ENCODE data around the genes TMEM167B and SORT1.

DNA sequence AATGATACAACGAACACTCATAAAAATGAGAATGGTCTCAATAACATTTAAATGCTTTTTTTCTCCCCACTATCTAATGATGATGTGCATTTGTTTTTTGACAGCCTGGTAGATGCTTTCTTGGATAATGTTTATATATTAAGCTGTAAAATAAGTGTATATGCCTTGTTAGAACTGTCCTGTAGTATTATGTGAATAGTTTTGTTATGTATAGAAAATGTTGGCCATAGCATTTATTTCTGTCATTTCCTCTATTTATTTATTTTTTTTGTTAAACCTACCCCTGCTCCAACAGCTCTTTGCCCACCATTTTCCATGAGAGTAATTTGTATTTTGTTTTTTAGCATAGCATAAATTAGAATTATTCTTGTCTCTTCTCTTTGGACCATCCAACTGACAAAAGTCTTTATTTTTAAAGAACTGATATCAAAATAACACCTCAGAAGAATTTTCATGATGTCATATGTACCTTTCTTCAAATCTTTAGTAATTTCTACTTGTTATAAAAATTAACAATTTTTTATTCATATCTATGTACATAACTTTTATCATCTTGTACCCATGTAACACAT is 663.1 kb downstream of the AMY1C start:
- RRBS = no CpG with 5 or more reads among the region's 1 CpG

- RRBS = no CpG with 5 or more reads among the region's 3 CpGs
Measured at GRCh38 chr1:105776133-105776600, 1280.3 kb upstream of the PRMT6 start.

DNA sequence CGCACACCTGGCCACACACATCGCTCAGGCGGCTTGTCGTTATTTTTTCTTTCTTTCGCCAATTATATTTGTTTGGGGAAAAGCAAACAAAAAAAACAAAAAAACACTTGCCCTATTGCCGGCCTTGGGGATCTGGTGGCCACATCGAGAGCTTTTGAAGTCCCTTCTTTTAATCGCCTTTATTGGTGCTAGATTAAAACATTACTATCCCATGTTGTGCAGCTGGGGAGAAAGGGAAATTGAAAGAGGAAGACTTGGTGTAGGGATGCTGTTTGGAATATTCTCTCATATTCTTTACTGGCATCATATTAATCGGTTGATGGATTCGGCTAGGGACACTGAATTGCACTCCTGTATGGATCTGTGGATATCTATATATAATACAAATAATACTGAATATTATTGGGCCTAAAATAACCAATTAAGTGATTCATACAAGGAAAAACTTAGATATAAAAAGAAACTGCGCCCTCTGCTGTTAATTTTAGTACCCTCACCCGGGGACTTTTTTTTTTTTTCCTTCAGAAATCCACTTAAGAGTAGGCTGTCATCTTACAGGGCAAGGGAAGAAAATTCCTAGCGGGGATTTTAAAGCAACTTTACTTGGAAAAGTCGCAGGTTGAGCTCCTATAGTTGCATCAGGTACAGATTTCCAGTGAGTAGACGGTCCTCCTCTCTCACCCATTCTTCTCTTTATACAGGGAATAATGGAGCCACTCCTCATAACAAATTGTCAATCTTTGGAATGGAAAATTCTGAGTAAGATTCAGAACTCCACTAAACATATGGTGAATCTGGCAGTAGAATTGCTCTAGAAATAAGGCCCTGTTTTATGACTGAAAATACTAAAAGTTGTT is 1.2 kb downstream of the NTNG1 start:
- RRBS = no CpG with 5 or more reads among the region's 15 CpGs

- RRBS = no CpG with 5 or more reads among the region's 1 CpG
Measured at GRCh38 chr1:107829473-107829879, 135.5 kb downstream of the VAV3 start.

DNA sequence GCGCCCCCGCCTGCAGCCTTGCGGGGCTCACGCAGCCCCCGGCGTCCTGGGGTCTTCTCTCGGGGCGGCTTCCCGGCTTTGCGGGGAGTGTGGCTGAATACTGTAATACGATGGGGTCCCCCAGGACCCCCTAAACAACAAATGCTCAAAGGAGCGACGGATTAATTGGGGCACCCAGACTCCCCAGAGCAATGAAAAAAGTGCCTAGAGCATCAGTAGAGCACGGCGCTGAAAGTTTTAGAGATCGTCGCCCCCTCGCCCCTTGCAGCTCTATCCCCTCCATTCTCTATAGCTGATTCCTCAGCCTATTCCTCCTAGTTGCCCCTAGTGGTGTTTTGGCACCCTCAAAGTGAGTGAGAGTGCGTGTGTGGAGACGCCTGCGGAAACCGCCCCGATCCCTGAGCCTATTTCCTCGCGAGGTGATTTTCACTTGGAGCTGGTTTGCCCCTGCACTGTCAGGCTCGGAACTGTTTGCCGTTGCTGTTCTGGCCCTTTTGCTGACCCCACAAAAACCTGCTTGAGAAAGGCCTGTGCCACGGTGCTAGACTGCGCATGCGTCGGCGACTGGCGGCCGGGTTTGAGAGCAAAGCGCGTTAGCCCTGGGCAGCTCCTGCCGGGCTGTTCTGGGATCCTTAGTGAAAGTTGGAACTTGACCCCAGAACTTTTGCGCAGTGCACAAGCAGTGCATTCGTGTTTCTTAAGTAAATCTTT is 512 bp upstream of the VAV3 start:
- RRBS = under 1% methylated on average over 6 of the region's 39 CpGs

GRCh38 chr1:108536692-108537336 is 23.1 kb upstream of the EEIG2 start:
- RRBS = no CpG with 5 or more reads among the region's 7 CpGs

DNA sequence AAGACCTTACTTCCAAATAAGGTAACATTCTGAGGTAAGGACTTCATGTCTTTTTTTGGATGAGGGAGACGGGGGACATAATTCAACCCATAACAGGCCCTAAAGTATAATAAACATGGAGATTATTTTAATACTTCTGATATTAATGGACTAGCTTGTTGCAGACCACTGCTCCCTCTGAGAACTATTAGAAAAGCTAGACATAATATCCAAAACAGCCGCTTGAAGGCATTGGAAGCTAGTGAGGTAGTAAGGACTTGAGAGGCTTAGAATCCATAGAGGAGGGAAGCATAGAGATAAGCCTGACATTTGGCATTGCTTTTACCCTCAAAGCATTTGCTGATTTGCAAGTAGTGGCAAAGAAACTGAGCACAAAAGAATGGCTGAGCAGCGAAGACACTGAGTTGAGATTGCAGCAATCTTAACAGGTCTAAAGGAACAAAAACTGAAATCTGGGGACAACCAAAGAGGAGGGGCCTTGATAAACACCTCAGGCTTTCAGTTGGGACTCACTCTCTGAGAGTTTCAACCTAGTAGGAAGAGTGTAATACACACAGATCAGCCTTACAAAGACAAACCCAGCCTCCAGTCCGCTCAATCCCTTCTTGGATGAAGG is 43.1 kb downstream of the EEIG2 start:
- RRBS = no CpG with 5 or more reads among the region's 4 CpGs

GRCh38 chr1:108640073-108640594 is 20.8 kb downstream of the HENMT1 start:
- RRBS = no CpG with 5 or more reads among the region's 3 CpGs

GRCh38 chr1:108769109-108769633 is 22.7 kb downstream of the STXBP3 start:
- RRBS = no CpG with 5 or more reads among the region's 1 CpG

- RRBS = no CpG with 5 or more reads among the region's 2 CpGs
Measured at GRCh38 chr1:108878673-108879033, 1.9 kb downstream of the GPSM2 start.

GRCh38 chr1:108896707-108897155 is 19.9 kb downstream of the GPSM2 start:
- RRBS = no CpG with 5 or more reads among the region's 7 CpGs

DNA sequence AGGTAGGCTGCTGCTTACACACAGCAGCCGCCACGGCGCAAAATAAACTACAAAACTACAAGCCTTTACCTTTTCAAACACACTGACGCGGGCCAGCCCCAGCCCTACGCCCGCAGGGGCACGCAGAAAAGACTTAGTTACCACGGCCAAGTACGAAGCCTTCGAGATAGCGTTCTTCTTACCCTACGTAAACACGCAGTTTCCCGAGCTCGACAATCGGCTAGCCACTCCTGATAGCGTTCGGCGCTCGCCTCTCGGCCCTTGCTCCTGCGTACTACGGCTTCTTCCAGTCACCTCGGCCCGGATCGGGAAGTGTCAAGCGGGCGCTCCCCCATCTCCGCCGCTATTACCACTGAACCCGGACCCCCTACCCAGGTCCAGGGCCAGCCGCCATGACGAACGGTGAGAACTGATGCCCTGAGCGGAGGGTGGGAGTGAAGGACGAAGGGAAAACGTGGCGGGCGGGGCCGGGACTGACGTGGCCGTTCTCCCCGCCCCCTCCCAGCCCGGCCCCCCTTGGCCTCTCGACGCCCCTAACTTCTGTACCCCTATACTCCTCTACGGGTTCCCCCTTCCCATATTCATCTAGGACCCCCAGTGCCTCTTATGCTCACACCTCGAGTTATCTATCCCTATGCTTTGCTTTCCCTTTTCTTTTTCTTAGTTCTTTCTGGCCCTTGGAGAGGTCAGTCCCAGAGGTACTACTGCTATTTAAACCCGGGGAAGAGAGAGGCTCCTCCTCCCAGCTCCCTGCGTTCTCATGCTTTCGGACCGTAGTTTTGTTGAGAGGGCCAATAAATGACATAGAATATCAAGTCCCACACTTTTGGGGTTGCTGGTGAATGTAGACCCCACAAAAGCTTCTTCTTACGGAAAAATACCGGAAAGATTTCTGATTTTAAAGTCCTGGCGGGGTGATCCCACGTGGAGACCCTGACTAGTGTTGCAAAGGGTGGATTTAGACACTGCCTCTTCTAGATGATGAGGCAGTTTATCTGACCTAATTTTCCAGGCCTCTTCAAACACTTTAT is at the start of gene TMEM167B:
TSS of gene TMEM167B (plus strand) at position 284 of the 1,031 bp plus-strand sequence.
- RRBS = 4% methylated on average over 16 of the region's 57 CpGs

GRCh38 chr1:109091512-109092168 is 1.1 kb downstream of the TMEM167B start:
- RRBS = no CpG with 5 or more reads among the region's 5 CpGs

DNA sequence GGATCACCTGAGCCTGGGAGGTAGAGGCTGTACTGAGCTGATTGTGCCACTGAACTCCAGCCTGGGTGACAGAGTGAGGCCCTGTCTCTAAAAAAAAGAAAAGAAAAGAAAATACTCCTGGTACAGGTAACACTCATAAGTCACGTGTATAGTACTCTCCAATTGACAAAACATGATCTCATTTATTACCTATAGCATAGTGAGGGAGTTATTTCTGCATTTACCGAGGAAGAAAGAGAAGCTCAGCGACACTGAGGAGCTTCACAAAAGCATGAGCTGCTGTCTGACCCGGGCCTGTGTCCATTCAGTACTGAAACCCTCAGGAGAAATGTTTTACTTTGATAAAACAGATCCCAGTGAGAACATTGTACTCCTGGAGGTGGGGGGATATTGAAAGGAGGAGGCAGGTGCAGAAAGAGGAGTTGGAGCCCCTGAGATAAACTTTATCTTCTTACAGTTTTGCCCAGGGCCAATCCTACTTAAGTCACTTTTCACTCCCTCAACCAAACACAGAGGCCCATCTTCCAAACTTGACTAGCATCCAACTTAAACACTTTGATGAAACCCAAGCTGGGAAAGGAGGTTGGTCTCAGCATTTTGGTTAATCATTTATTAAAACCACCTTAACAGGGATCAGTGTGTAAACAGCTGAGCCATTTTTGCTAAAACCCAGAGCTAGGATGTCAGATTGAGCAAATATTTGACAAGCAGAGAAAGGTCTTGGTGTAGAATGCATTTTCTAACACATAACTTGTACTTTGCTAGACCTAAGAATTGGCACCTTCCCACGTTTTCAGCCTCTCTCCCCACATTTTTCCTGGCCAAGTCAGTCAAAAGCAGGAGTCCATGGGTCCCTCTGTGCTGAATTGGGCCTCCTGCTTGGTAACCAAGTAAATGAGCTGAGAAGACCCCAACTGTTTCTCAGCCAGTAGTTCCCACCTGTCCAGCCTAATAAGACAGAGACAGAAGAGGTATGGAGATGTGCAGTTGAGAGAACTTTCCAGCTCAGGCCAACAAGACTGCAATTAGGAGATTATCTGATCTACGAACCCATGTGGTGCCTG is 32.5 kb upstream of the SARS1 start:
- RRBS = no CpG with 5 or more reads among the region's 6 CpGs

GRCh38 chr1:109273072-109273574 is 9.8 kb downstream of the PSRC1 start:
- RRBS = 79% methylated on average over 3 of the region's 14 CpGs

- RRBS = no CpG with 5 or more reads among the region's 3 CpGs
Measured at GRCh38 chr1:109335870-109336406, 29.1 kb upstream of the MYBPHL start.

- RRBS = 2% methylated on average over 62 of the region's 109 CpGs
Measured at GRCh38 chr1:109397524-109398407, at the start of gene SORT1. SORT1 (minus strand) TSS chr1:109397918.

DNA sequence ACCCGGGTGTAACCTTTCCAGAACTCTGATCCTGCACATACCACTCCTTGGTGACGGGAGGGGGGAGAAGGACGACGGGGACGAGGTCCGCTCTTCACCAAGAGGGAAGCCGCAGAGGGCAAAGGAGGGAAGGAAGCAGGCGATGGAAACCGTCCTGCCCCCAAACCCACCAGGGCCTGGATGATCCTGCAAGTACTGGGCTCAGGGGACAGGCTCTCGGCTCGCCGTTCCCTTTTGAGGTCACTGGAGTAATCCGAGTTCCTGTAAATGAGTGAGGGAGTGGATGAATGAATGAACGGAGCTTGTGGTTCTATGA is 1.0 kb downstream of the SYPL2 start:
- RRBS = no CpG with 5 or more reads among the region's 14 CpGs

- RRBS = no CpG with 5 or more reads among the region's 5 CpGs
Measured at GRCh38 chr1:109492975-109493545, 834 bp upstream of the CYB561D1 start.

DNA sequence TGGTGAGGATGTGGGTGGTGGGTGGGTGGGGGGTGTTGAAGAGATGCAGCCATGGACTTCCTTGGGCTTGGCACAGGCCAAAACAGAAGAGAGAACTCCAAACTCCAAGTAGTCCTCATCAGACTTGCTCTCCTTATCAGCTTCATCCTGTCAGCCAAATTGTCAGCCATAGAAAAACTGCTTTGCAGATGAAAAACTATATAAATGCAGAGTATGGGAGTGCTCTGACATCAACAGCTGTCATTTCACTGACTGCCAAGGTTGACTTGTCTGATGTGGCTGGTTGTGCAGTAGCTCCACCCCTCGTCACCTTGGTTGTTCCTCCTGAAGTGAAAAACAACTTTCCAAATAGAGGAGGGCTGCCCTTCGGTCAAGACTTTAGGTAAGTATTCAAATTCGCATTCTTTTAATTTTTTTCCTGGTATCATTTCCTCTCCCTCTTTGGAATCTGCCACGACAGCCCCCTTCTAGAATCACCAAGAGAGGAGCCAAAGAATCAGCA is 7.0 kb downstream of the AMIGO1 start:
- RRBS = no CpG with 5 or more reads among the region's 4 CpGs

All from non-pigmented ciliary epithelial cell (primary cell).